Spleen (tissue), 7 donors: ENCODE measurements around a stretch of chr17.

DNA sequence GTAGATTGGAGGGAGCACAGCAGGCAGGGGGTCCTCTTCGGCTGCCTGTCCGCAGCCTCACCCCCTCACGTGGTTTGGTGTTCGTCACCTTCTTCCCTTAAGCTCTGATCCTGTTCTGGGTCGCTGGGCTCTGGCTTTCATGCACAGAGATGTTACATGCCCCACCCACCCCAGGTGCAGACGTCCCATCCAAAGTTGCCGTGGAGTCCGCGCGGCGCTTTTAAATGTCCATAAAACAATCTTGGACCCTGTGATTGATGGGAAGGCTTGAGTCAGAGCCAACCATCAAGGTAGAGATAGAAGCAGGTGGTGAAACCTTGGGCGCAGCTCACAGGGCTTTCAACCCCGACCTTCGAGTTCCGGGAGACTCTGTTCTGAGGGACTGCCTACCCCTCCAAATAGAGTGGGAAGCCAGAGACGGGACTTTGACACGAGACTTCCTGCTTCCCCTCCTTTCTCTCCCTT lies 3.9 kb downstream of the ENGASE start:
- PRO-cap, 4 experiments = no peak in any of the 4 experiments
- RAMPAGE, long total RNA, 4 experiments = no peak in any of the 4 experiments

GRCh38 chr17:79657844-79658561 lies 47.2 kb upstream of the RBFOX3 start:
- PRO-cap, 4 experiments = no peak in any of the 4 experiments
- RAMPAGE, long total RNA, 4 experiments = no peak in any of the 4 experiments

- PRO-cap, 4 experiments = no peak in any of the 4 experiments
- RAMPAGE, long total RNA, 4 experiments = no peak in any of the 4 experiments
These were observed 15.4 kb upstream of the ENPP7 start for GRCh38 chr17:79715280-79715877.

DNA sequence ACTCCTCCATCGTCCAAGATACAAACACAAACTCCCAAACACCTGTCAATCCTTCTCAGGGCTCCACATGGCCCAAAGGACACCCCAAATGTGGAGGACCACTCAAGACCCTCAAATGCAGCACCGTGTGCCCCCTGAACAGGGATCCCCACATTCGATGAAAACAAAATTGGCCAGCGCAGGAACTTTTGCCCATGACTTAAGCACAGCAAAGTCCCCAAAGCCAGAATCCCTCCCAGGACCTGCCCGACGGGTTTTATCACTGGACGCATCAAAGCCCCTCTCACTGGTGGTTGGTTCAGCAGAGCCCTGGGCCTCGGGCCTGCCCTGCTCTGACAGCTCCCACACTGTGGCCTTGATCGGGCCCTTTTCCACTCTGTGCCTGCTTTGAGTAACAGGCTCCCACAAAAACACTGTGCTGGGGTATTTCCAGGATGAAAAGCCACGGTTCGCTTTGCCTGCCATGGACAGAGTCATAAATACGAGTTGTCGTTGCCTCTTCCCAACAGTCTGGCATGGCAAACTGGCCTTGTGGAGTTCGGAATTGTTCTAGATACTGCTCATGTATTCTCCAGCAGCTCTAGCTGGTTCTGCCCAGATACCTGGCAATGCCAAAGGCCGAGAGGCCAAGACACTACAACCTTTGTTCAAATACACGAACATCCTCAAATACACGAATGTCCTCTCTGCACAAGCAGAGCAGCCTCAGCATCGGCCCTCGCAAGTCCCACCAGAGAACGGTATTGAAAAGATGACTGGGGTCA lies 46.4 kb downstream of the TBC1D16 start:
- PRO-cap, 4 experiments = no peak in any of the 4 experiments
- RAMPAGE, long total RNA, 4 experiments = no peak in any of the 4 experiments

GRCh38 chr17:79991157-79991990 lies 44.3 kb downstream of the TBC1D16 start:
- PRO-cap, 4 experiments = peak in 4 of 4 experiments; most common plus-strand start chr17:79991840 (in 4); most common minus-strand start chr17:79991673 (in 2)
- RAMPAGE, long total RNA, 4 experiments = no peak in any of the 4 experiments

DNA sequence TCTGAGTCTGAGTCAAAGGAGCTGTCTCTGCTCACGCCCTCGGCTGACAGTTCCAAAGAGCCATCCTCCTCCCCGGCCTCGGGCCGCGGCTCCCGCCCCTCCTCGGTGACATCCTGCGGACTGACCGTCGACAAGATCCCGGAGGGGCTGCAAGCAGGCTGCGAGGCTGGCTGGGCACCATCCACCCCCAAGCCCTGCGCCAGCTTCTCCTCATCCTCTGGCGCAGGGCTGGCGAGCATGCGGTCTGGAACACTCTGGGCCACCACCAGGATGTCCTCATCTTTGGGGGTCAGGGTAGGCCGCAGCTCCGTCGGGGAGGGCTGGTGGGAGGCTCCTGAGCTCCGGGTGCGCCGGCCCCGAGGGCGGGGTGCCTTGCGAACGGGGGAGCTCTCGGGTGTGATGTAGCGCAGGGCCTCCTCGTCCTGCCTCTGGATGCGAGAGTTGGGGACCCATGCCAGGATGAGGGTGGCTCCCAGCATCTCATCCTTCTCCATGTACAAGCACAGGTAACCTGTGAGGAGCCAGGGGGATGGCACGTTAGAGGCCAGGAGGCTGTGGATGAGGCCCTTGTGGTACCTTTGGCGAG lies 25.3 kb downstream of the TBC1D16 start:
- PRO-cap, 4 experiments = no peak in any of the 4 experiments
- RAMPAGE, long total RNA, 4 experiments = no peak in any of the 4 experiments

DNA sequence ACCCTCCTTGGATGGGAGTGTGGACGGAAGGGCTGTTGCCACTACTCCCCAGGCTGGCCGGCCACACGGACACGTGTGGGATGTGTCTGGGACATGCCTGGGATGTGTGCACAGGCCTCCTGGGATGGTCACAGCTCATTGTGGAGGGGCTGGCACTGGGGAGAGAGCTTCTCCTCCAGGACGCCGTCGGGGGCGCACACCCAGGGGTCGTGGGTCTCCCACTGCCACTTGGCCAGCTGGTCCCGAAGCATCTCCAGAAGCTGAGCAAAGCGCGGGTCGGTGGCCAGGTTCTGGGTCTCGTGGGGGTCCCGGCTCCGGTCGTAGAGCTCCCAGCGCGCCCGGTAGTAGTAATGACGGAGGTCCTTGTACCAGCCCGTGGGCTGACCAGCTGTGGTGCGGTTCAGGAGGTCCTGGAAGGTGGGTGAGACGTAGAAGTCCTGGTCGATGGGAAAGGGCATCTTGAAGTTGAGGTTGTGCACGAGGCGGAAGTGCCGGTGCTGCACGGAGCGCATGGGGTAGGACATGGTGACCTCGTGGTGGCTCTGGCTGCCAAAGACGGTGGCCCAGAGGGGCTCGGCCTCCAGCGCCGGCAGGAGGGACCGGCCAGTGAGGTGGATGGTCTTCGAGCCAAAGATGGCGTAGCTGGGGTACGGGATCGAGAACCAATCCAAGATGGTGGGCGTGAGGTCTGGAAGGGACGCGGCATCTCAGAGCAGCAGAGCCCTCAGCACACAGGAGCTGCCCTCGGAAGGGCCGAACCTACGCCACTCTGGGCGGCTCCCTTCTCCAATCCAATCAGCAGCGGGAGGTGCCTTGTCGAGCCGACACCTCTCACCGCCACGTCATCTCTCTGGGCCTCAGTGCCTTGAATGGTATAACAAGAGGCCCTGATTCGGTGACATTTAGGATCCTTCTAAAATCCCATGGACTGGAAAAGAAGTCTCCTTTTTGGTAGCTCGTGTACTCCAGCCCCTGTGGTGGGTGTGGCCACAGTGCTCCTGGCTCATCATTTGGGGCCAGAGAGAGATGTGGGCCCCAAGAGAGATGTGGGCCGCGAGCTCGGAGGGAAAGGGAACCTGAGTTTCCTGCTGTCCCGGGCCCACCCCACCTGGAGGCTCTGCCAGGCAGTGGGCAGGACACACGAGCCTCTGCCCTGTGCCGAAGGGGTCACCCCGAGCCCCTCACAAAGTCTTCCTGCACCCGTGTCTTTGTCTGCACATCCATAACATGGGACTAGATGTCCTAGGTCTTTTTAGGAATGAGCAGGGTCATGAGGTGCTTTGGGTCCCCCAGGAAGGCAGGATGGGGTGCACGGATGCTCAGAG lies 9.3 kb downstream of the SGSH start:
- PRO-cap, 4 experiments = no peak in any of the 4 experiments
- RAMPAGE, long total RNA, 4 experiments = no peak in any of the 4 experiments

GRCh38 chr17:80223584-80224601 lies 3.7 kb downstream of the SLC26A11 start:
- PRO-cap, 4 experiments = no peak in any of the 4 experiments
- RAMPAGE, long total RNA, 4 experiments = no peak in any of the 4 experiments

GRCh38 chr17:80252503-80253389 lies 7.9 kb upstream of the RNF213 start:
- PRO-cap, 4 experiments = no peak in any of the 4 experiments
- RAMPAGE, long total RNA, 4 experiments = no peak in any of the 4 experiments

DNA sequence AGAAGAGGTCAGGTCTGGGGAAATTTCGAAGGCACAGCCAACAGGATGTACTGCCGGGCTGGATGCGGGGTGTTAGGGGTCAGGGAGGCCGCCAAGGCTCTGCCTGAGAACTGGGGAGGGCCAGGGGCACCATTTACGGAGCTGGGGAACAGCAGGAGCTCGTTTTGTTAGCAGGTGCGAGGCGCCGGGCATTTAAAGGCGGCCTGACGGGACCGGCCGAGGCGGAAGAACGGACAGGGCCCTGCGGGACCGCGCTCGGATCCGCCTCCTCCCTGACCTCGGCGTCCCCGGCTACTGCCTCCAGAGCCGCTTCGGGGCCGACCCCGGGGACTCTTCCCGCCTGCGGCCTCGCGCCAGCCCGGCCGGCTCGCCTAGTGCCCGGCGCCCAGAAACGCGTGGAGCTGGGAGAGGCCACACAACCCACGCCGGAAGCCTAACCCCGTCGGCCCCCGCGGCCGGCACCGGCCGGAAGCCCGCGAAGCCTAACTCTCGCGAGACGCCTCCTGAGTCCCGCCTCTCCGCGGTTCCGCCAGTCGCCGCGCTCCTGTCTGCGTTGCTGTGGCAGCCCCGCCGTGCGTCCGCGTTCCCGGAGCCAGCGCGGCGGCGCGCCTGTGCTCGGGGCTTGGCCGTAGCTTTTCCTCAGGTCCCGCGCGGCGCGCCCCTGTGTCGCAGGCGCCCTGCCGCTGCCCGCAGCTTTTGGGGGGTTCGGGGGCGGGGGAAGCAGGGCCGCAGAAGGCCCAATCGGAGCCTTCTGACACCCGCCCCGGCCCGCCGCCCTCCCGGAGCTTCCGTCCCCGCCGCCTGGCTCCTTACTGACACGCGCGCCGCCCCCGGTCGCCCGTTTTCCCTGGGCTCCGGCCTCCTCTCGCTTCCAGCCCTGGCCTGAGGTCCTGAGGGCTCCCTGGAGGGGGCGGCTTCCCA lies 21.9 kb downstream of the NPTX1 start:
- PRO-cap, 4 experiments = peak in 4 of 4 experiments; most common plus-strand start position 642 of the sequence (in 3); most common minus-strand start position 435 of the sequence (in 3)
- RAMPAGE, long total RNA, 4 experiments = start-site peak on the minus strand in 1 of 4 experiments, centred at position 442 of the sequence, 16 reads per replicate

DNA sequence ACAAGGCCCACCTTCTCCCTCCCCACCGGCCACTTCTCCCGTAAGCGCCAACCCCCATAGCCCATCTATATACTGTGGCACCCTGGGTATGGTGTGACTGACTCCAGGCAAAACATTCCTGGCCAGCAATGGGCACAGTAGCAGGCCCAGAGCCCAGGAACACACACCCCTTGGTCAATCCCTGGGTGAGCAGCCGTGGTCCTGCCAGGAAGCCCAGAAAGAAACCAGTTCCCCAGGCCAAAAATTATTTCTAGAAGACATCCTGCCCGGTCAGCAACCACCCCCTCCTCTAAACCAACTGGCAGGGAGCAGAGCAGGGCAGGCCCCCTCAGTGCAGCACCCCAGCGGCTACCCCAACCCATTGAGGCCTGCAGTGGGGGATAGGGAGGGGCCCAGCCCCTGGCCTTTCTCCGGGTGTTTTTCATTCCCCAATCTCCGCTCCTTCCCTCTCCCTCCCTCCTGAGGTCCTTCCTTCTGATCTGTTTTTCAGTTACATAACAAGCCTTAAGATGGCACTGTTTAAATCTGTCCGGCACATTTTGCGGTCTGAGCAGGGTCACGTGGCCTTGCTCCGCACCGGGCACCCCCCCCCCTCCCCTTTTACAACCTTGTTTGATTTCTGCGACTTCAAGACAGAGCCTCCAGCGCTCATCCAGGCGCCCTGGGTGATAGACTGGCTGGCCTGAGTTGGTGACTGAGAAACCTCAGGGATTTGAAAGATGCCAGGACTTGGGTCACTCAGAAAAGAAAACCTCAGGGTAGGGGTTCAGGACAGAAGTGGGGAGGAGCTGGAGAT lies 2.0 kb downstream of the NPTX1 start:
- PRO-cap, 4 experiments = no peak in any of the 4 experiments
- RAMPAGE, long total RNA, 4 experiments = no peak in any of the 4 experiments

DNA sequence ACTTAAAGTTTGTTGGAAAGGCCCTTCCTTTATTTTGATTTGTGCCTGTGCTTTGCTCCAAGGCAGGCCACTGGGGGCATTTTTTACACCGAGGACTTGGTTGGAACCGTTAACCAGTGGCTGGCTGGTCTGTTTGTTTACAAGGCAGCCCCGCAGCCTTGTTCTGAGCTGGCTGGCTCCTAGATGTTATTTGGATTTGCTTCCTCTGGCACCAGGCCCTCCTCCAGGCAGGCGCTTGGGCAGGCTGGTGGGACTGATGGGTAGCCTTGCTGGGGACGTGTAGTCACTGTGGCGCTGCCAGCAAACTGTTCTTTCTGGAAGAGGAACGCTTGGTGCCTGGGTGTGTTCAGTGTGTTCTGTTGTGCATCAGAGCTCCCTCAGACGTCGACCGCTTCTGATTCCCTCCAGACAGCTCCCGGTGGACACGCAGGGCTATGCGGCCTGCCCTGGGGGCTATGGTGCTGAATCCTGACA lies 218.1 kb upstream of the CHMP6 start:
- PRO-cap, 4 experiments = no peak in any of the 4 experiments
- RAMPAGE, long total RNA, 4 experiments = no peak in any of the 4 experiments

- PRO-cap, 4 experiments = no peak in any of the 4 experiments
- RAMPAGE, long total RNA, 4 experiments = no peak in any of the 4 experiments
These were observed 217.5 kb upstream of the CHMP6 start for GRCh38 chr17:80774092-80774586.

DNA sequence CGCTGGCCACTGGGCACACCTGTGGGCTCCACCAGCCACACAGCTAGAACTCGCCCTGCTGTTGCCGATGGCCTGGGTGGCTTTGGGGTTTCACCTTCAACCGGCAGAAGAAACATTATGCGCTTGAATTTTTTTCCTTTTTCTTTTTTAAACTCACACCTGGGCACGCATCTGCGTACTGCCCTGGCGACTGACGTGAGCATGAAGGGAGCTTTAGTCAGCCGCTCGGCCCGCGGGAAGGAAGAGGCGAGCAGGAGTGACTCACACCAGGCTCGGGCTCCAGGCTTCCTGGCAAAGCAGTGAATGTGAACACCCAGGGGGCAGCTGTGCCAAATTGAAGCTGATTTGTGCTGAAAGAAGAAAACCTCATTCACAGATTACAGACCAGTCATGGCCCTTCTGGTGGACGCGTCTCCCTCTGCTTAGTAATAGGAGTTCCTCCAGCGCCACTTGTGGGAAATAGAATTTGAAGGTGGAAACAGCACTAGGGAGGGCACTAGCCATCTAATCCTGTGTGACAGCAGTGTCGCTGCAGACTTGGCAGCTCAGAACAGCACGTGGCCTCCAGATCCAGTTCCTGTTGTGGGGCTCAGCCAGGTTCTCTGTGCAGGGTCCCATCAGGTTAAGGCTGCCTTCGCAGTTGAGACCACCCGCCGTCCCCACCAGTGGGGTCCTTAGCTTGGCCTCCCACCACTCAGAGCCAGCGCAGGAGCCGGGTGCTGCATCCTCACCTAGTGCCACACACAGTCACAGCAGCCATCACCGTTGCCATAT lies 164.7 kb upstream of the CHMP6 start:
- PRO-cap, 4 experiments = peak in 1 of 4 experiments; most common plus-strand start position 242 of the sequence (in 1)
- RAMPAGE, long total RNA, 4 experiments = no peak in any of the 4 experiments

- PRO-cap, 4 experiments = no peak in any of the 4 experiments
- RAMPAGE, long total RNA, 4 experiments = no peak in any of the 4 experiments
These were observed 132.4 kb upstream of the CHMP6 start for GRCh38 chr17:80859096-80859706.

DNA sequence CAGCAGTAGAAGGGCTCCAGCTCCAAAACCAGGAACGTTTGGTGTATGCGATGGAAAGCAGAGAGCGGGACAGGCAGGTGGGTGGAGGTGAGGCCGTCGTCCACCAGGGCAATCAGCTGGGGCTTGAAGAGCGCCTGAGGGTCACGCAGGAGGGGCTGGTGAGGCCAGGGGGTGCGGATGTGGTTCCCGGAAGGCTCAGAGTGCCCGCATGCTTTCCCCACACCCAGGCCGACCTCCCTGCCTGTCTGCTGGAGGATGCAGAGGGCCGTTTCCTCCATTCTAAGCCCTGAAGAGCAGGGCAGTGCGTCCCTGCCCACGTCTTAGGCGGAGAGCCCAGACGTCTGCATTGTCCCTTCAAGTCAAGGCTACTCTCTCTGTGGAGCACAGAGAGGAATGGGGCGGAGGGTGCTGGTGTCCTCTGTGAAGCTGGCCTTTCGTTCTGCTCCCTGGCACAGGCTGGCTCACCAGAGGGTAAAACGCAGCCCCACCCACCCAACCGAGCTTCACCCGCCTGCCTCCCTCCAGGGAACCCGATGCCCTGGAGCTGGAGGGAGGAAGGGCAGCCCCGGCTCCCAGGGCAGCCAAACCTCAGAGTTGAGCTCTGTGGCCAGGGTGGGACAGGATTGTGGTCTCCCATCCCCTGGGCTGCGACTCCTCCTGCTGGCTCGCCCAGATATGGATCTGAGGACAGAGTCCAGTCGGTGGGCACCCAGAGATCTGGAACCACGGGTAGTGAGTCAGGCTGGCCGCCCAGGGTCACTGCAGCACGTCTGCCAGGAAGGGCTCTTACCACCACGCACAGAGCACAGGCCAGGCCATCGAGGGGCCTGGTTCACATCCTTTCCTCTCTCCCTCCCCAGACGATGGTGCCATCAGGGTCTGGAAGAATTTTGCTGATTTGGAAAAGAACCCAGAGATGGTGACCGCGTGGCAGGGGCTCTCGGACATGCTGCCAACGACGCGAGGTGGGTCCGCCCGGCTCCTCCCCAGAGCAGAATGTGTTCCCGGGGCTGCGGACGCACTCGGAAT lies 42.7 kb upstream of the CHMP6 start:
- PRO-cap, 4 experiments = no peak in any of the 4 experiments
- RAMPAGE, long total RNA, 4 experiments = no peak in any of the 4 experiments

DNA sequence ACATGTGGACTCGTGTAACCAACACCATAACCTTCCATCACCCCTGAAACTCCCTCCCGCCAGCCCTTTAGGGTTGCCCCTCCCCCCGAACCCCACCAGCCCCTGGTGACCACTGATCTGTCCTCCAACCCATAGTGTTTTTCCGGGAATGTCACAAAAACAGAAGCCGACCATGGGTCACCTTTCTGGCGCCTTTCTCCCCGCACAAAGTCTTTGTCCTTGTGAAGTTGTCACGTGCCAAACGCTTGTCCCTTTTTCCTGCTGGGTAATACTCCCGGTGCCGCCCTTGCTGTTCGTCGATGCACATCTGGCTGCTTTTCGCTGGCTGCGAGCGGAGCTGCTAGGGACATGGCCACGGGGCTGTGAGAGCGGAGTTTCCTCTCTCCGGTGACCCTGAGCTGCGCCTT lies 11.9 kb downstream of the CHMP6 start:
- PRO-cap, 4 experiments = peak in 1 of 4 experiments; most common plus-strand start position 252 of the sequence (in 1)
- RAMPAGE, long total RNA, 4 experiments = no peak in any of the 4 experiments

GRCh38 chr17:81037926-81038816 lies 3.2 kb downstream of the BAIAP2 start:
- PRO-cap, 4 experiments = no peak in any of the 4 experiments
- RAMPAGE, long total RNA, 4 experiments = no peak in any of the 4 experiments

GRCh38 chr17:81051080-81051619 lies 16.2 kb downstream of the BAIAP2 start:
- PRO-cap, 4 experiments = no peak in any of the 4 experiments
- RAMPAGE, long total RNA, 4 experiments = no peak in any of the 4 experiments

DNA sequence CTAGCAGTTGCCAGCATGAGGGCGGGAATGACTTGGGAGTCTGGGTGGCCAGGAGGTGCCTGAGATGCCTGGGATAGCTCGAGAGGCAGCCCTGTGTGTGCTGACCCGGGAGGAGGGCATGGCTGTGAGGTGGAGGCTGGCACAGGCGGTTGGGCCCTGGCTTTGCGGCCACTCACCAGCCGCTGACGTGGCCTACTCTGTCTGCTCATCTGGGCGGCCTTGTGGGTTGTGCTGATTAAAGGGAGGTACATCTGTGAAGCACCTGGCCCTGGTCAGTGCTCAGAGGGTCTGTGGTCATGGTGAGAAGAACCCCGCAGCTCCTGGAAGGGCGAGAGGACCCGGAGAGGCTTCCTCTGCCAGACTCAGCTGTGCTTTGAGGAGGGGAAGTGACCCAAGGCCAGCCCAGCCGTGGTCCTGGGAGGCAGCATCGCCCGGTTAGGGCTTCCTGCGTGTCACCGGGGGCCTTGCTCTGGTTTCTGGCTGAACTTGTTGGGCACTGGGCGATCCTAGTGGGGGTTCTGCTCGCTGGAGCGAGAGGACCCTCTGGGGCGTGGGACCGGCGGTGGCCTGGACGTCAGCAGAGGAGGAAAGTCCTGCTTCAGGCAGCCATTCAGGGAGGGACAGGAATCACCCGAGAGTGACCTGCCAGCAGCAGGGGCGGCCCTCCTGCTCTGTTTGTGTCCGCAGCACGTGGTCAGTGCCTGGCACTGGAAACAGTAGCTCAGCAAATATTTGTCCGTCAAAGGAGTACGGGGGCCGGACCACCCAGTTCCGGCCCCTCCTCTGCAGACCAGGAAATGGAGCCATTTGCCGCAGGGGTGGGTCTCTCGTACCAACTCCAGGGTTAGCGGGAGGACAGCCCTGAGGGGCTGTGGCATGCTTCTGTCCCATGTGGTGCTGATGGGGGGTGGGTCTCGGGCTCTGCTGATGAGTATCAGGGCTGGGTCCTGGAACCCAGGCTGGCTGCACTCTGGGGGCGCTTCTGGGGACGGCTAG lies 48.1 kb downstream of the BAIAP2 start:
- PRO-cap, 4 experiments = peak in 4 of 4 experiments; most common plus-strand start position 841 of the sequence (in 2); most common minus-strand start position 583 of the sequence (in 3)
- RAMPAGE, long total RNA, 4 experiments = no peak in any of the 4 experiments